Rectum (tissue), 1 donor: ENCODE results near the genes MAGEA1, CCNQ and DUSP9.

DNA sequence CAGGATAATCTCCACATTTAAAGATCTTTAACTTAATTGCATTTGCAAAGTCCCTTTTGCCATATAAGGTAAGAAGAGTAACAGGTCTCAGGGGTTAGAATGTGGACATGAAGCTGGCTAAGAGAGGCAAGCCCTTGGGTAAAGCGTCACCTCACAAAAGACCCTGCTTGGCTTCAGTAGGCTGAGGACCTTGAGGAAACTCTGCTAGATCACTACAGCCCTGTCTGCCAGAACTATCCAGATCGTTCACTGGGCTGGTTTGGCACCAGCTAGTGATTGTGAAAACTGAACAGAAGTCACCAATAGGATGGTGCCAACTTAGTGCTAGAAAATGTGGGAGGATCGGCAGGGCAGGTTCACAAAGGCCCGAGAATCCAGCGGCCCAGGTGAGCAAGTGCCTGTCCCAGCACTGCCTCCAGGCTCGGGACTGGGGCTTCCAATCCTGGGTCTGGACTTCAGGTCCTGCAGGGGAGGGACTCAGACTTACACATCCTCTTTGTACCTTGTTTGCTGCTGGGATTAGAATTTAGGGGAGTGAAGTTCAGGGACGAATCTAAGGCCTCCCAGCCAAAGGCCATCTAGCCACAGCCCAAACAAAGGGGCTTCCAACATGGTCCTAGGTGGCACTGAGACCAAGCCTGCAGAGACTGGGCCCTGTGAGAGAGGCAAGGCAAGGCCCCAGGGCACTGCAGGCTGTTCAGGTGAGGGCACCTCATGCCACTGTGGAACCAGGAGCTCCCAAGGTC, 20.9 kb upstream of the ZNF185 start:
- PRO-cap: no peak

GRCh38 chrX:152945099-152945942, 47.5 kb downstream of the ZNF185 start:
- PRO-cap: no peak

GRCh38 chrX:152971768-152972467, 22.0 kb downstream of the PNMA5 start:
- PRO-cap: no peak

- PRO-cap: unidirectional peak, minus-strand start at chrX:152988832
These were observed 5.3 kb downstream of the PNMA5 start for GRCh38 chrX:152988619-152989089.

DNA sequence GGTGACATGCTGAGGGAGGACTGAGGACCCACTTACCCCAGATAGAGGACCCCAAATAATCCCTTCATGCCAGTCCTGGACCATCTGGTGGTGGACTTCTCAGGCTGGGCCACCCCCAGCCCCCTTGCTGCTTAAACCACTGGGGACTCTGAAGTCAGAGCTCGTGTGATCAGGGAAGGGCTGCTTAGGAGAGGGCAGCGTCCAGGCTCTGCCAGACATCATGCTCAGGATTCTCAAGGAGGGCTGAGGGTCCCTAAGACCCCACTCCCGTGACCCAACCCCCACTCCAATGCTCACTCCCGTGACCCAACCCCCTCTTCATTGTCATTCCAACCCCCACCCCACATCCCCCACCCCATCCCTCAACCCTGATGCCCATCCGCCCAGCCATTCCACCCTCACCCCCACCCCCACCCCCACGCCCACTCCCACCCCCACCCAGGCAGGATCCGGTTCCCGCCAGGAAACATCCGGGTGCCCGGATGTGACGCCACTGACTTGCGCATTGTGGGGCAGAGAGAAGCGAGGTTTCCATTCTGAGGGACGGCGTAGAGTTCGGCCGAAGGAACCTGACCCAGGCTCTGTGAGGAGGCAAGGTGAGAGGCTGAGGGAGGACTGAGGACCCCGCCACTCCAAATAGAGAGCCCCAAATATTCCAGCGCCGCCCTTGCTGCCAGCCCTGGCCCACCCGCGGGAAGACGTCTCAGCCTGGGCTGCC, at the start of gene MAGEA1:
MAGEA1 (plus strand) TSS at position 515 of the 718 bp plus-strand sequence.
- PRO-cap: no peak

DNA sequence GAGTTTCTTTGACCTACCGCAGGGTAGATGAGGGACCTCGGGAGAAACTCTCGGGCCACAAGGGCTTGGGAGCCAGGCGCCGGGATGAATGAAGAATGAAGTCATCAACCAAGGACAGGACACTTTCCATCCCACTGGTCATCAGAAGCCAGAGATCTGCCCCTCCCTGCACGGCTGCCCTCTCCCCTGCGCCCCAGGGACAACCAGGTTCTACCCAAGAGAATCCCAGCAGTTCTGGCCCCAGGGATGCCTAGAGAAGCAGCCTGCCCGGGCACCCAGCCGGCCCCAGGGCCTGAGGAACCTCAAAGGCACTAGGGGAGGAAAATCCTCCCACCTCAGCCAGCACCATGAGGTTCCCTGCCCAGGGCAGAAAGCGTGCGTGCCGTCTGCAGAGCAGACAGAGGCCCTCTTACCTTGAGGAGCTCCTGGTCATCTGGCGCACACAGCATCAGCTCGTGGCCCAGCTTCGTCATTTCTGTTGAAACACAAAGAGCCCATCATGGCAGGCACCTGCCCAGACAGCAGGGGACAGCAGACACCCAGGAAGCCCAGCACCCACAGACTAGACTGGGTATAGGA, 8.1 kb downstream of the HAUS7 start:
- PRO-cap: no peak

DNA sequence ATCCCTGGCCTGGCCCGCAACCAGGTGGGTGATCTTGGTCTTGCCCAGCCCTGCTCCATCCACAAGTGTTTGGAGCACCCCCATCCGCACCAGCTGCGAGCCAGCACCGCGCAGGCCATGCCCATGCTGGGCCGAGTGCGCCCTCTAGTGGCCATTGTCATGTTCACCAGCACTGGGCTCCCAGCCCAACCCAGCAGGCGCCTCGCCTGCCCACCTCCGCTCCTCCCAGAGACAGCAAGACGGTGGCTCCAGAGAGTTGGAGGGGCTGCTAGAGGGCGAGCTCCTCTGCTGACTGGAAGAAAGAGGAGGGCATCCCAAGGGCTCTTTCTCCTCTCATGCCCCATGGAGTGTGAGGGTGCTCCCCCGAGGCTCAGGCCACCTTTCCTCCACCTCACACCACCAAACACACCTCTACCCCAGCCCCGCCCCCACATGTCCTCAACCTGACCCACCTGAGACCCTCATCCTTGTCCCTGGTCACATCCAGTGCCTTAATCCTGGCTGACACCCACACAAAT, 9.8 kb upstream of the ATP2B3 start:
- PRO-cap: no peak

- PRO-cap: bidirectional peak, plus-strand start at chrX:153599438, minus-strand start at chrX:153599133
These were observed at the start of gene CCNQ for GRCh38 chrX:153598789-153600027. TSS of gene CCNQ (minus strand) at chrX:153599139.

DNA sequence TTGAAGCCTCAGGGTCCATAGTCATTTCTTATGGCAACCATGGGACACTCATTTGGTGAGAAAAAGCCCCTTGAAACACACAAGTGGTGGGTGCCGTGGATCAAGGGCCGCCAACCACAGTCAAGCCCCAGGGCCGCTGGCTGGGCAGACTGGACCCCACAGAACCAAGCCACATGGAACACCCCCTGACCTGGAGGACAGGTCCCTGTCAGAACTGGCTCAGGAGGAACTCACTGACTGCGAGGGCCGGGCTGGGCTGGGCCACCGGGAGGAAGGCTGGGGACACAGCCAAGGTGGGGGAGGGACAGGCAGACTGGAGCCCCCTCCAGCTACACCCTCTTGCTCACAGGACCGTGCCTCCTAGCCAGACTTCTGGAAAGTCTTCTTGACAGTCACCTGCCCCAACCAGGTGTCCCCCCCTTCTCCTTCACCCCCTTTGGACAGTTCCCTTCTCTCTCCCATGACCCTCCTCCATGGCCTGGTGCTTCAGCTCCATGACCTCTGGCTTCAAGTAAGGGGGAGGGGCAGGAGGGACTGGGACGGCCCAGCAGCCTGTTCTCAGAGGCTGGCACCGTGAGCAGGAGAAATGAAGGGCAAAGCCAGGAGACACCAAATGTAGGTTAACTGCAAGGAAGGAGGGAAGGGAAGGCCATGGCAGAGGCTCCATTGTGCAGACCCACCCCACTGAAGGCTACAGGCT, 22.7 kb upstream of the DUSP9 start:
- PRO-cap: no peak

DNA sequence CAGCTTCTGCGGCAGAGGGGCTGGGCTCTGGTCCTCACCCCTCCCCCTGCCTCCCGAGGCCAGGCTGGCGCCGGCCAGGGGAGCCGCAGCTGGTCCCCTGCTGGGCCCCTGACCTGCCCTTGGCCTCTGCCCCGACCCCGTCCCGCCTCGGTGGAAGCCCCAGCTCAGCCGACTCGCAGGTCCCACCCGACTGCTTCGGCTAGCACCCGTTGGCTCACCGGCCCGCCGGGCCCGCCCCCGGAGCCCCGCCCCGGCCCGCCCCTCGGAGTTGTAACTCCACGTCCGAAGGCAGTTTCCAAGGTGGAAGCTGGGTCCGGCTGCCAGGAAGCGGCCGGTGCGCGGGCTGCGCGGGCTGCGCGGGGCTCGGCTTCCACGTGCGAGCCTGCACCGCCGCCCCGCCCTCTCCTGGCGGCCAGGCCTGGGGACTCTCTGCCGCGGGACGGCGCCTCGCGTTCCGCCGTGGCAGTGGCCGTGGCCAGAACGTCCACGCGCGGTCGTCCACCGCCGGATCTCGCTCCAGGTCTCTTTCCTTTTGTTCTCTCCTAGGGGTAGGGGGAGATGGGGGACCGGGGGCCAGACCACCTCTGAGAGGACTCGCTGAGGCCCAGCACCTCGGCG, at the start of gene DUSP9:
DUSP9 (plus strand) TSS at position 298 of the 618 bp plus-strand sequence.
- PRO-cap: unidirectional peak, plus-strand start at position 298 of the sequence

GRCh38 chrX:153674214-153674702, 645 bp upstream of the PNCK start:
- PRO-cap: no peak

DNA sequence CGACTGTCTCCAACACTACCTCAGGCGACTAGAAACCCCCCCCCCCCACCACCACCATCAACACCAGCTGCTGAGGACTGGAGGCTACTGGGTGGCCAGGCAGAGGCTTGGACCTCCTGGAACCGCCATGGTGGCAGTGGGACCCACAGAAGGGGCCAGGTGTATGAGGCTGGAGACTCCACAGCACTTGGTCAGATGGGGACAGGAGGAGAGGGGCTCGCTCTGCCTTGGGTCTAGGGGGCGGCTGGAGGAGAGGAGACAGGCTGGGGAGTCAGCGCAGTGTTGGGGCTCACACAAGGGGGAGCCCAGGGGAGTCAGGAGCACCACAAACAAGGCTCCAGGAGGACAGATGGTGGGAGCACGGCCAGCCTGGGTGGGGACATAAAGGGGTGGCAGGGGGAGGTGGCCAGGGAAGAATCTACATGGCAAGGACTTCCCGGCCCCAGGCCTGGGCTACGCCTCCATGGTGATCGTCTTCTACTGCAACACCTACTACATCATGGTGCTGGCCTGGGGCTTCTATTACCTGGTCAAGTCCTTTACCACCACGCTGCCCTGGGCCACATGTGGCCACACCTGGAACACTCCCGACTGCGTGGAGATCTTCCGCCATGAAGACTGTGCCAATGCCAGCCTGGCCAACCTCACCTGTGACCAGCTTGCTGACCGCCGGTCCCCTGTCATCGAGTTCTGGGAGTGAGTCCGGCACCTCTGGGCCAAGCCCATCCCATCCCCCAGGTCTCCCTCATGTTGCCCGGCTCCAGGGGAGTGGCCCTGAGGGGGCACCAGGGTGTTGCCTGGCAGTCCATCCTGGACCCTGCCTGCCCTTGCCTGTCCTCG, 3.4 kb downstream of the SLC6A8 start:
- PRO-cap: no peak

DNA sequence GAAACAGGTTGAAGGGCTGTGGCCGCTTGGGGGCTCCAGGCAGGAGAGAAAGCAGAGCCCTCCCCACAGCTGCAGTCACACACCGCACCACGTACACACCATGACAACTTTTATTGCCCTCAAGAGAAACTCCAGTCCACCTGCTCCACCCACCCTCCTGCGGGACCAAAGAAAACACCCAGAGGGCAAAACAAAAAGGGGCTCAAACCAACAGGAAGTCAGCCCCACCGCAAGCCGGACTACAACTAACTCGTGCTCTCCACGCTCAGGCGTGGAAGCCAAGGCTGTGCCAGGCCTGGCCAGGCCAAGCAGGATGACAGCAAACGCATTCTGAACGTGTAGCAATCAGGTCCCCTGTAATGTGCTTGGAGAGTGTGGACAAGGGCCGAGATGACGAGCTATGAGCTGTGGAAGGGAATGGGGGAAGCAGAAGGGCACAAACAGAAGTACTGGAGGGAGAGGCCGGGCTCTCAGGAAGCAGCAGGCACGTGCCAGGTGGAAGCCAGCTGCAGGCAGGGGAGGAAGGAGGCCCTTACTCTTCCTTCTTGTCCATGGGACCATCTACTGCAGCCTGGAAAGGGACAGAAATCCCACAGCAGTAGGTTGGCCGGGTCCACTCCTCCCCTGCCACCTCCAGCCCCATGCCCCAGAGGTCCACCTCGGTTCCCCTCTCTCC, 12.8 kb downstream of the SLC6A8 start:
- PRO-cap: unidirectional peak, minus-strand start at position 102 of the sequence

- PRO-cap: bidirectional peak, plus-strand start at chrX:153703229, minus-strand start at chrX:153703060
These were observed 15.2 kb downstream of the SLC6A8 start for GRCh38 chrX:153702865-153703359.

DNA sequence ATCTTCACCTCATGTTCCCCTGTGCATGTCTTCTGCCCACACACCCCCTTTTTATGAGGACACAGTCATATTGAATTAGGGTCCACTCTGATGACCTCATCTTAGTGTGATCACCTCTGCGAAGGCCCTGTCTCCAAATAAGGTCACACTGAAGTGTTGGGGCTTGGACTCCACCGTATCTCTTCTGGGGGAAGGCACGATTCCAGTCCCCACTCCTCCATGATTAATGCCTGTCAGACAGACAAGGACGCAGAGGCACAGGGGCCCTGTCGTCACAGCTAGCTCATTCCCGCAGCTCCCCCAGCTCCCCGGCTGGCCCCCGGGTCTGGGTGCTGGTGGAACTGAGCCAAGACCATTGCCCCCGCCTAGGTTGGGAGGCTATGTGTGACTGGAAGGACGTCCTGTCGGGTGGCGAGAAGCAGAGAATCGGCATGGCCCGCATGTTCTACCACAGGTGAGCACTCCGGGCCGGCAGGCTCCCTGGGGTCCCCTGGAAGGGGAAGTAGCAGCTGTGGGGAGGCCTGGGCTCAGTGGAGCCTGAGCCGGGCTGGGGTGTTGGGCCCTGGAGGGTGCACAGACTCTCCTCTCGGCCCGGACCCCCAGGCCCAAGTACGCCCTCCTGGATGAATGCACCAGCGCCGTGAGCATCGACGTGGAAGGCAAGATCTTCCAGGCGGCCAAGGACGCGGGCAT, 18.1 kb downstream of the ABCD1 start:
- PRO-cap: no peak

GRCh38 chrX:153775749-153776431, 5.0 kb upstream of the SRPK3 start:
- PRO-cap: no peak

DNA sequence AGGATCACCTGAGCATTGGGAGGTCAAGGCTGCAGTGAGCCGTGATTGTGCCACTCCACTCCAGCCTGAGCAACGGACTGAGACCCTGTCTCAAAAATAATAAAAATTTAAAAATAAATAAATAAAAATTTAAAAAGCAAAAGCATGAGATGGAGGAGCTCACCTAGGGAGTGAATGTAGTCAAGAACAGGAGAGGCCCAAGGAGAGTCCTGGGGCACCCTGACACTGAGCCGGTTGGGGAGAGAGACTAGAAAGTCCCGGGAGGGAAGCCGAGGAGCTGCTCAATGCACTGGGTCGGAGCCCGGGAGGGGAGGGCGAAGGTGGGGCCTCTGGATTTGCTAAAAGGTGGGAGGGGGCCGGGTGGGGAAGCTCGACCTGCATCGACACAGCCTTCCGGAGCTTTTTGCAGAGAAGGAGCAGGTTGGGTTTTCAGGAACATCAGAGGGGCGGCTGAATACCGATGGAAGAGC, 12.0 kb downstream of the PDZD4 start:
- PRO-cap: no peak

GRCh38 chrX:153885370-153886022, 477 bp downstream of the L1CAM start:
- PRO-cap: no peak

- PRO-cap: no peak
These were observed 977 bp upstream of the AVPR2 start for GRCh38 chrX:153903555-153903837.

- PRO-cap: no peak
These were observed 5.9 kb downstream of the AVPR2 start for GRCh38 chrX:153910089-153910971.